Renal cortical epithelial cell (primary cell): ENCODE data around the genes TAX1BP1, CREB5 and CPVL.

GRCh38 chr7:27204812-27205816 is 5.2 kb upstream of the HOXA13 start:
- RRBS, result 6% methylated on average over 17 of the region's 73 CpGs

DNA sequence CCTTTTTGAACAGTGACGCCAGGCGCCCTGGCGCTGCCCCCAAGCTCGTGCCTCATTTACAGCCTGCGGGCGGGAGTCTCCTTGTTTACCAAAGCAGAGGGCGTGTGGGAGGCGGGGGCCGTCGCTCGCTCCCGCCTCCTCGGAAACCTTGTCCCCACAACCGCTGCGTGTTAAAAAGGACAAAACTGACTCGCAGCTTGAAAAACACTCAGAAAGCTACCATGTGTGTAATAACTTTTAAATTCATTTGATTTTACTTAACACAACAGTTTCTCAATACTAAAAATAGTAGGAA is 329 bp upstream of the HIBADH start:
- RRBS, result no CpG with 5 or more reads among the region's 16 CpGs

DNA sequence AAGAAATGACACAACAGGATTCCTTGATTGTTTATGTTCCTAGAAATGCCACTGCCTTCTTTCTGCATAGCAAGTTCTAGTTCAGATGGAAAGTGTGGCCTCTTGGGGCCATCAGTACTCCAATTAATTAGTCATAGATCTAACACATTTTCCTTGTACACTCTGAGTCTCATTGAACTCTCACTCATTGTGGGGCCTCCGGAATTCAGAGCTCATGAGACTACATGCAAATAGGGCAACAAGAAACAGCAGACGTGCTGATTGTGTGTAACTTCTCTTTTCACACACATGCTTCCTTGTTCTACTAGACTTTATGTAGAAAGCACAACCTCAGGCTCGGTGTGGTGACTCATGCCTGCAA is 35.3 kb upstream of the HIBADH start:
- RRBS, result no CpG with 5 or more reads among the region's 3 CpGs

GRCh38 chr7:27739923-27740515 is at the start of gene TAX1BP1:
Gene TAX1BP1, plus strand, starts transcription at chr7:27740162.
- RRBS, result 1% methylated on average over 11 of the region's 47 CpGs

DNA sequence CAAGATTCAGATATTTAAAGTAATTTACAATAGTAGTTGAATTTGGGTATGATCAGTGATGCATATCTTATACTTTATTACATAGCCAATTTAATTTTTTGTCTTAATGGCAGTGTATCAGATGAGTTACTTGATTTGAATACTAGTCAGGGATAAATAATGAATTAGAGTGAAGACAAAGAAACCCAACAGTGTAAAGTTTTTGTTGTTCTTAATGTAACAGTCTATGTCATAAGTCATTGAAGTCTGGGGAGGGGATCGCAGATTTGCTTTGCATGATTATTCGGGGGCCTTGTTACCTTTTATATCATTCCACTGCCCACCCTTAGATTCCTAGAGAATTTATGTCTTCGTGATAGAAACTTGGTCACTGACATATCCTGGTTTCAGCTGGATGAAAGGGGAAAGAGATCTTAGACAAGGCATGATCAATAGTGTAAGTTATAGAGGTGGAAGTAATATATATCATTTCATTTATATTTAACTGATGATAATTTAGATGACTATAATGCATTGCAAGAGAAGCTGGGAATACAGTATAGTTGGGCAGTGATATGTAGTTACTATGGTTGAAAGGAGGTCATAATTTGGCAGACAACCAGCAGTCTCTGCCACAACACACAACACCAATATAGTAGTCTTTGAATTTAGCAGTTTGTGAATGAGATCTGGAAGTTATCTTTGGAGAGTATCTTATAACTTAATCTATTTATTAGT is 39.7 kb downstream of the TAX1BP1 start:
- RRBS, result no CpG with 5 or more reads among the region's 3 CpGs

DNA sequence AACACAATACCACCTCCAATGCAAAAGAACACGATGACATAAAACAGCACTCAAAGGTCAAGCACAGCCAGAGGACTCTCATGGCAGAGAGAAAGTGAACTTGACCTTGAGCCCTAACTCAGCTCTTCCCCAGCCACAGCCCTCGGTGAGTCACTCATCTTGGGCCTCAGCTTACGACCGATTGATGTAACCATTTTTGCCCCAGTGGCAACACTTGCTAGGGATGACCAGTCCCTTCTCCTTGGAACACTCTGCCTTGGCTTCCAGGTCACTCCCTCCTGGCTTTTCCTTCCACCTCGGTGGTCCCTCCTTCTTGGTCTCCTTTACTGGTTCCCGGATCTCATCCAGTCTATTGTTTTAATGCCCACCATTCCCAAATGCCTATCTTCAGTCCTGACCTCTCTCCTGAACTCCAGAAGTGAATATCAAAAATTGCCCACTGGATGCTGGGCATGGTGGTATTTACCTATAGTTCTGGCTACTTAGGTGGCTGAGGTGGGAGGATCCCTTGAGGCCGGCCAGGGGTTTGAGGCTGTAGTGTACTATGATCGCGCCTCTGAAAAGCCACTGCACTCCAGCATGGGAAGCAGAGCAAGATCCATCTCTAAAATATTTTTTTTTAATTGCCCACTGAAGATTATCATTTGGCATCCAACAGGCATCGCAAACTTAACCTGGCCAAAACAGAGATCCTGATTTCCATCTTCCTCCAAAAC is 77.6 kb downstream of the JAZF1 start:
- RRBS, result no CpG with 5 or more reads among the region's 10 CpGs

DNA sequence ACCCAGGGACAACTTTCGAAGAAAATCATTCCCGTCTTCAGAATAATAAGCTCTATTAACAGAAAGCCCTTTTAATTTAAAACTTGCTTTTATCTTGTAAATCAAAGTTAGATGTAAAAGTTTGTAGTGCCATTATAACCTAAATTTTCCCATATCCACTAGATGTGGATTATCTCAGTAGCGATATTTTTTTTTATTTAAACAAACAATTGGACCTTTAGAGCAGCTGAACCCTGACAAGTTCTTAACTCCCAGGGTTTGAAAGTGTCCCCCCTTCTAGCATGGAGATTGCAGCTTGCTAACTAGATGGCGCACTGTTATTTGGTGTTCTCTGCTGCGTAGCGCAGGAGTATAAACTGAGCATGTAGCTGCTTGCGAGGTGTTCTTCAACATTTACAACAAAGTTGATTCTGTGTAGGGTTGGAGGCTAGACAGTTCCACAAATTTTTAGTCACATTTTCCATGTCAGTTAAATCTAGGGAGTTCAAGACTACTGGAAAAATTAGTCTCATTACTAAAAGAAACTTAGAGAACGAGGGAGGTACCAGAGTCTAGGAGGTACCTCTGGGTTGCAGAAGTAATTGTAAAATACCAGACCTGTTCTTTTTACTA is at the start of gene CREB5:
Gene CREB5 (plus strand): TSS at position 382 of the 612 bp plus-strand sequence.
- RRBS, result no CpG with 5 or more reads among the region's 8 CpGs

GRCh38 chr7:28432291-28432732 is 20.0 kb downstream of the CREB5 start:
- RRBS, result no CpG with 5 or more reads among the region's 8 CpGs

DNA sequence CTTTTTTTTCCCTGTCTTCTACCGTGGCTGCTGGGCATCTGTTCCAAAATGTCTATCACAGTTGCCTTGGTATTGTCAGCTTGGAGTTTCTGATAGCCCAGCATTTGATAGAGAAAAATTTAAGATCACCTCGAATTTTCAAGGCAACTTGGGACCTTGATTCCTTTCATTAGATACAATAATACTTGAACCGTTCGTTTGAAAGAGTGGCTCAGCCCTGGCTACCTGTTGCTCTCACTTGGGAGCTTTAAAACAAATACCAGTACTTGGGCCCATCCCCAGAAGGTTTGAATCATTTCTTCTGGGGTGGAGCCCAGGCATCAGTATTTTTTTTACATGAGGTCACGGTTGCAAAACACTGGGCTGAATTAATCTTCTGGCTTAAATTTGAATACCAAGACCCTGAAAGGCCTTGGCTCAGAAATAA is 214.8 kb downstream of the CREB5 start:
- RRBS, result no CpG with 5 or more reads among the region's 5 CpGs

DNA sequence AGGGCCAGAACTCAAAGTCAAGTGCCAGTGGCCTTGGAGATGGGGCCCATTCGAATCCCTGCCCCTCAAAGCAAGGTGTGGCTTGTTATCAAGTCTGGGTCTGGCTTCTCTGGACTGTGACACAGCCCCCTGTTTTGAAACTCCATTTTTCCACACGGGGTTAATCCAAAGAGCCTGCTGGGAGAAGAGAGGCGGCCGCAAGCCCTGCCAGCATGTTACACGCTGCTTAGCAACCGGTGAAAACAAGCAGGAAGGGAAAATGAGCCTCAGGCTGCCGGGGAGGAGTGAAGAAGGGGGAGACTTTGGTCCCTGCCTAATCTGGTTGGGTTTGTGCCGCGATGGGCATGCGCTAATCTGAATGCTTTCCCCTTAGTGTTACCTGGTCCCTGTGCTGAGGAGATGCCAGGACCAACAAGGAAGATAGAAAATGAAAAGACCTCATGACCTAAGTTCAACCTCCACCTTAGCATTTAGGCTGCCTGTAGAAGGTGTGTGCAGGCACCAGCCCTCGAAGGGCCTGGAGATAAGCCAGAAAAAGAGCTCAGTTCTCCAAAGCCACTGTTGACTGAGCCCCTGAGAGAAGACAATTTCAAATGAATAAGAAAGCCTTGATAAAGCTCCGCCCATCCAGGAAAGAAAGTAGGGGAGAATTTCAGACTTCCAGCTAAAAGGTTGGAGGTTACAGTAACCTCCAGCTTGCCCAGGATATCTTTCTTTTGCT is 24.7 kb downstream of the TRIL start:
- RRBS, result 0% methylated on average over 1 of the region's 12 CpGs

DNA sequence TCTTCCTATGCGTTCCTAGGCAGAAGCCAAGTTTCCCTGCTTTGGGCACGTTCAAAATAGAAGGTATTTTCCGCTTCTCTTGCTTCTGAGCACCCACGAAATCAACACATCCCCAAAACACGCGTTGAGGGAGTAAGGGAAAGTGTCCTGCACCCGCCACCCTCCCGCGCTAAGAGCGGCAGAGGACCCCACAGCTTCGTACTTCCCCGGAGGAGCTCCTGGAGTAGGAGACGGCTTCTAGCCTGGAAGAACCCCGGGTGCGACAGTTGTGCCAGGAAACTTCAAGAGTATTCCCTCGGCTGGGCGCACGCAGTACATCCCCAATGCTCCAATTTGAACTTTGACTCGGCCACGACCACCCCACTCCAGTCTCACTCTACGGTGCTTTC is 424 bp downstream of the CPVL start:
- RRBS, result 0% methylated on average over 2 of the region's 21 CpGs

- RRBS, result no CpG with 5 or more reads among the region's 34 CpGs
Measured at GRCh38 chr7:29146308-29147121, at the start of gene CPVL. Gene CPVL, minus strand, starts transcription at chr7:29146537.

- RRBS, result no CpG with 5 or more reads among the region's 9 CpGs
Measured at GRCh38 chr7:29178061-29178685, 16.4 kb upstream of the CHN2 start.

- RRBS, result no CpG with 5 or more reads among the region's 9 CpGs
Measured at GRCh38 chr7:29211717-29212629, 17.4 kb downstream of the CHN2 start.

- RRBS, result no CpG with 5 or more reads among the region's 13 CpGs
Measured at GRCh38 chr7:29281715-29282436, 87.3 kb downstream of the CHN2 start.

DNA sequence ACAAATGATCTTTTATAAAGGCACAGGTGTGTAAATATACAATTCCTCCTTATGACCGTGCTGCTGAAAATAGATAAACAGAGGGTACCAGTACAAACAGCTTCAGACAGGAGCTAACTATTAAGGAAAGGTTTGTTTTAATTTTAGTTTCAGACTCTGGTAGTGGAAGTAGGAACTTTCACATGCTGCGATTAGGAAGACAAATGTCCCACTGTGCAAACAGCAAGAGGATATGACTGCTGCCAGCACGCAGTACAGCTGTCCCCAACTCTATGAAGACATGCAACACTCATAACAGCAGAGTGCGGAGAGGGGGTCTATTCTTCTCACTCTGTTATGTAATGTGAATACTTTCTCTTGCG is 142.6 kb downstream of the CHN2 start:
- RRBS, result no CpG with 5 or more reads among the region's 5 CpGs

GRCh38 chr7:29398262-29398654 is 165.4 kb upstream of the PRR15 start:
- RRBS, result no CpG with 5 or more reads among the region's 7 CpGs

DNA sequence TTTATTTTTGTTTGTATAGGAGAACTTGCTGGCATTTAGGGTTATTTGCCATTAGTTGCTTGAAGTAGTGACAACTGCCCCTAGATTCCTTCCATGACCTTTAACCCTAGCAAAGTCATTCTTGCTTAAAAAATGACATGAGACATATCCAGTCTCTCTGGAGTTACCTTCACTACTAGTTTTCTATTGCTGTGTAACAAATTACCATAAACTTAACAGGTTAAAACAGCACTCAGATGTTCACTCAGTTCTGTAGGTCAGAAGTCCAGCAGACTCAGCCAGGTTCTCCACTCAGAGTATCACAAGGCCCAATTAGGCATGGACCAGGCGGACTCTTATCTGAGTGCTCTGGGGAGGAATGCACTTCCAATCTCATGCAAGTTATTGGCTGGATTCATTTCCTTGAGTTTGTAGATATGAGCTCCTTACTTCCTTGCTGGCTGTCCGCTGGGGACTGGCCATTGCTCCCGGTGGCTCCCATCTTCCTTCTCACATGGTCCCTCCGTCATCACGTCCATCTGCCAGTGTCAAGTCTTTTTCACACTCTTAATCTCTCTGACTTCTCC is 137.1 kb upstream of the PRR15 start:
- RRBS, result no CpG with 5 or more reads among the region's 5 CpGs

- RRBS, result no CpG with 5 or more reads among the region's 4 CpGs
Measured at GRCh38 chr7:29449795-29450471, 113.7 kb upstream of the PRR15 start.

- RRBS, result no CpG with 5 or more reads among the region's 2 CpGs
Measured at GRCh38 chr7:29795787-29796121, 10.6 kb upstream of the WIPF3 start.